NCI-H460 (cell line): ENCODE measurements around a stretch of chr6.

DNA sequence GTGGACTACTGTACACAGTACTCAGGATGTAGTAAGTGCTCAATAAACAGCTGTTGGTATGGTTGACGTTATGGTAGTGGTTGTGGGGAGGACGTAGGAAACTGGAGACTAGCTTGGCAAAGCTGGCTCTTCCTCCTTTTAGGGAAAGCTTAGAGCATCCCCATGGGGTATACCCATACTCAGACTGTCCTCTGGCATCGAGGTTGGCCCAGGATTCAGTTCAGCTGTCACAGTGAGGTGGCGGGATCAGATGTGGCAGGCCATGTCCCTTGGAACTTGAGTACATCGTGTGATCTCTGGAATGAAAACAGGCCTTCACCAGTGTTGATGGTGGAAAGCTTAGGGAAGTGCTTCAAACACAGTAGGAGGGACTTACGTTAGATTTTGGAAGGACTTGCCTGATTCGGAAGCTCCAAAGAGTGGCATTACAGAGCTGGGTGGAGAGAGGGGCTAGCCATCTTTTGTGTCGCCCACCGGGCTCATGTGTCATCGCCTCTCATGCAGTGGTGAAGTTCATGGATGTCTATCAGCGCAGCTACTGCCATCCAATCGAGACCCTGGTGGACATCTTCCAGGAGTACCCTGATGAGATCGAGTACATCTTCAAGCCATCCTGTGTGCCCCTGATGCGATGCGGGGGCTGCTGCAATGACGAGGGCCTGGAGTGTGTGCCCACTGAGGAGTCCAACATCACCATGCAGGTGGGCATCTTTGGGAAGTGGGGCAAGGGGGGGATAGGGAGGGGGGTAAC, 7.1 kb downstream of the VEGFA start:
RAMPAGE:
- cytosol, long total RNA = no peak
- long total RNA = no peak
- nucleus, long total RNA = no peak

DNA sequence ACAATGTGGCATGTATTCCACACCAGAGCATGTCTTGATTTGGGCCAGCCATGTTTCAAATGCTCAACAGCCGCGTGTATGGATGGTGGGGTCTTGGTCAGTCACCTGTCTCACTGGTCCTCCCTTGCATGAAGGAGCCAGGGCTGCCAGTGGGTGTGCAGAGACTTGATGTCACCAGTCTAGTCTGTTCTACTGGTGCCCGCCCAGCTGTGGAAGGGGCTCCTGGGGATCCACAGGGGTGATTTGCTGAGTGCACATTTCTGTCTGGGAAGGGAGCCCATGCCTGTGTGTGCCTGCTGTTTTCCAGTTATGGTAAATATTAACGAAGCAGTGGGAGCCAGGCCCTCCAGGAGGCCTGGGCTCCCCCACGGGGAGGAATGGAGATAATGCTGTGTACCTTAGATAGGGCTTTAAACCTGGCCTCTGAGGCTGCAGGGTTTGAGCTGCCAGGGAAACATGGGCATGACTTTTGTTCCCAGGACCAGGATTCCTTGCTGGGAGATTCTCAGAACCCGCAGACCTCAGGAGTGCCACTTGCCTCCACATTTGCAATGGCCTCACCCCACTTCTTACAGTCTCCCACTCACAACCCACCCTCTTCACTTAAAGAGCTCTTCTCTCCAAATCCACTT, 54.0 kb downstream of the VEGFA start:
RAMPAGE:
- cytosol, long total RNA = no peak
- long total RNA = no peak
- nucleus, long total RNA = no peak

GRCh38 chr6:43890822-43891664, 121.0 kb downstream of the VEGFA start:
RAMPAGE:
- cytosol, long total RNA = no peak
- long total RNA = no peak
- nucleus, long total RNA = no peak

DNA sequence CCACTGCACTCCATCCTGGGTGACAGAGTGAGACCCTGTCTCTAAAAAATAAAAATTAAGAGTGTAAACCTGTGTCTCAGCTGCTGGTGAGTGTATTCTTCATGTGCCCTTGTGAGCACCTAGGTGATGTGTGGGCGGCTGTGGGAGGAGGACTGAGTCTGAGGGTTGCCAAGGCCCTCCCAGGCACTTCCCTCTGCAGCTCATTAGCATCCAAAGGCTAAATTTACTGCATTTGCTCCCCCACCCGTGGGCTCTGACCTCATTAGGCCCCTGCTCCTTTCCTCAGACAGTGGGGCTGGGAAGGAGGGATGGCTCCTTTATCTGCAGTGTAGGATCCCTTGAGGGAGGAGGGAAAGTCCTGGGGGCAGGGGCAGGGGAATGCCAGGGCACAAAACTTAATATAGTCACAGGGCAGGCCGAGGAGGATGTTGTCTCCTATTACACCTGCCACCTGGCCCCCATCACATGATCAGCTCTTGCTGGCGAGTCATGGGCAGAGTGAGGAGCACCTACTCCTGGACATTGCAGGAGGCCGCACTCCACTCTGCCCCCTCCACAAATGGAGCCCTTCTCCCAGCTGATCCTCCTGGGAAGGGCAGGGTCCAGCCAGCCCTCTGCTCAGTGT, 133.3 kb downstream of the MRPL14 start:
RAMPAGE:
- cytosol, long total RNA = no peak
- long total RNA = no peak
- nucleus, long total RNA = no peak

RAMPAGE:
- cytosol, long total RNA = no peak
- long total RNA = no peak
- nucleus, long total RNA = no peak
Measured at GRCh38 chr6:44002357-44003229, 124.7 kb downstream of the MRPL14 start.

RAMPAGE:
- cytosol, long total RNA = no peak
- long total RNA = no peak
- nucleus, long total RNA = no peak
Measured at GRCh38 chr6:44062667-44063245, 64.5 kb downstream of the MRPL14 start.

DNA sequence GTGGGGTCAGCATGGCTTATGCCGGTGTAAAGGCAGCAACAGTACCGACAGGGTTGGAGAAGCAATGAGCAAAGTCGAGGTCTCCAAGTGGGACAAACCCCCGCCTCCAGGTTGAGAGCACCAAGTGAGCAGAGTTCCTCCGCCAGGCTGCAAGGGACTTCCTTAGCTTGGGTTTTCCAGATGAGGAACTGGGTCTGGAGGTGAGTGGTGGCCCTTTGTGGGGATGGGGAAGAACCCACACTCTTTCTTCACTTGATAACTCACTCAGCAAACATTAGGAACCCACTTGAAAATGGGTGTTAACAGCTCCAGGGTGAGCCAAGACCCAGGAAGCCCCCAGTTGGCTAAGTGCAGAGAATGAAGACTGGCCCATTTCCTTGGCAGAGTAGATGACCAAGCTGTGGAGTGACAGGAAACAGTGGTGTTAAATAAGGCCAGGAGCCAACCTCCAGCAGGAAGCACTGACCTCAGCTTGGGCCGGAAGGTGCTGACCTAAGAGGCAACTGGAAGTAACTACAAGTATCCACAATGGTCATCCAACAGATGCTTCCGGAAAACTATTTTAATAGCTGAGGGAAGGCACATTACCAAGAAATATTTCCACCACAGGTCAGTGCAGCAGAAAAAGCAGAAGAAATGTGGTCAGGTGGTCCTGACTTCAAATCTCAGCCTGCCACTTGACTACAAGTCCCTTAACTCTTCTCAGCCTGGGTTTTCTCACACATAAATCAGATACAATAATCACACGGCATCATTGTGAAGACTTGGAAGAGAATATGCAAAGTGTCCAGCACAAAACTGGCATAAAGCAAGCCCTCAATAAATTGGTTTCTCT, 22.7 kb downstream of the MRPL14 start:
RAMPAGE:
- cytosol, long total RNA = no peak
- long total RNA = no peak
- nucleus, long total RNA = no peak

GRCh38 chr6:44126037-44127155, 856 bp downstream of the MRPL14 start:
RAMPAGE:
- cytosol, long total RNA = no peak
- long total RNA = no peak
- nucleus, long total RNA = no peak

DNA sequence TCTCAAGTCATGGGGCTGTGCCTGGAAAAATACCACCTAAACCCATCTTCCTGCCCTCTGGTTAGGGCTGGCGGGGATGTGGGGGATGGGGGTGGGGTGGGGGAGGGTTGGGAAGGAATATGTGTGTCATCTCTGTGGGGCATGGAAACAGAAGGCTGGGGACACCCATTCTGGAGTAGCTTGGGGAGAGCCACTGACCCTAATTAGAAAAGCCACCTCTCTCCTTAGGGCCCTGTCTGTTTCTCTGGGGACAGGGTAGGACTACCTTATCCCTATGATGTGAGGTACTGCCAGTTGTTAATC, 1.3 kb upstream of the SLC29A1 start:
RAMPAGE:
- cytosol, long total RNA = no peak
- long total RNA = no peak
- nucleus, long total RNA = no peak

DNA sequence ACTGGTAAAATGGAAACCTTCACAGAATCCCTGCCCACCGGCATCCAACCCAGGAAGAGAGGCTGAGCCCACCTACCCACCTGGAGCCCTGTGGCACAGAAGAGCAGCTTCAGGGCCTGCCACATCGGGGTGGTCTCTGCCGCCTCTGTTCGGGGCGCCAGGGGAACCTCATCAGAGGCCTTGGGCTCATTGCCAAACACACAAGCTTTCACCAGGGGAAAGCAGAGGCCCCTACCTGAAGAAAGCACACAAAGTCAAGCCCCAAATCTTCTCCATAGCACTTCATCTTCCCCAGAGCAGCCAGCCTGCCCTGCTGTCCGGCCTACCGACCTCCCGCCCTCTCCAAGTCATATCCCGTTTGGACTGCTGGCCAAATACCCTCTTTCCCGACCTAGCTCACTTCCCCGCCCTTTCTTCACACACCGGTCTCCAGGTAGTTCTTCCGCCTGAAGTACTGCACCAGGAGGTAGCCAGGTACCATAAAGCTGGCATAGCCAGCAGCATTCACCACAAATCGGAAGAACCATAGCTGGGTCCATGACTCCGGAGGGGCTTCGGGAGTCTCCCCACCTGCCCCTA, 977 bp downstream of the SLC35B2 start:
RAMPAGE:
- cytosol, long total RNA = no peak
- long total RNA = no peak
- nucleus, long total RNA = no peak

DNA sequence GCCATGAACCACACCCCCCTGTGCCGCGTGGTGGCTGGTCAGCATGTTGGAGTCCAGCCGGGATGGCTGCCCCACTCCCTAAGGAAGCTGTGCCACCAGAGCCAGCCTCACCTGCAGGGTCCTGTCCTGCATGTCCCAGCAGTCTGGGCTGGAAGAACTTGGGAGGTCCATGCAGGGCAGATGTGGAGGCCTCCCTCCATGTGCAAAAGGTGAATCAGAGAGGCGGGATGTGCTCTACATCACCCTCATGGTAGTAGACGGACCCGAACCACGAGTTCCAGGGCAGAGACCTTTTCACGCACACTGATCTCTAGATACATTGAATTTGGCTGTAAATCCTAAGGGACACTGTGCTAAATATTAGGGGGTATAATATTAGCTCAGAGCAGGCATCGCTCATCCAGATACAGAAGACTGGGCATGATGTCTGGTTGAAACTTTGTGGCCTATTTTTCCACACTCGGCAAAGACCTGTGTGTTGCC, 167.6 kb downstream of the CDC5L start:
RAMPAGE:
- cytosol, long total RNA = no peak
- long total RNA = no peak
- nucleus, long total RNA = no peak

RAMPAGE:
- cytosol, long total RNA = no peak
- long total RNA = no peak
- nucleus, long total RNA = no peak
Measured at GRCh38 chr6:45376739-45377160, 984 bp downstream of the SUPT3H start.

DNA sequence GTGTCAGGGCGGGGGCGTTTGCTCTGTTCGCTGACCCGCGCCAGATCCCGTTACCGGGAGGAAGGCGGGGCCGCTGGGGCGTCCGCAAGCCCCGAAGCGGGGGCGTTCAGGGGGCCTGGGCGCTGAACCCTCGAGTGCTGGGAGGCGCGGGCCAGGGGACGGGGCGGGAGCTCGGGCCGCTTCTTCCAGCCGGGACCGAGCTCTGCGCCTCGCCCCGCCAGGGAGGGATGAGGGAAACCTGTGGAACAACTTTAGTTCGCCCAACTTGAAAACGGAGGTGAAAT, 45.9 kb upstream of the SUPT3H start:
RAMPAGE:
- cytosol, long total RNA = no peak
- long total RNA = no peak
- nucleus, long total RNA = no peak

DNA sequence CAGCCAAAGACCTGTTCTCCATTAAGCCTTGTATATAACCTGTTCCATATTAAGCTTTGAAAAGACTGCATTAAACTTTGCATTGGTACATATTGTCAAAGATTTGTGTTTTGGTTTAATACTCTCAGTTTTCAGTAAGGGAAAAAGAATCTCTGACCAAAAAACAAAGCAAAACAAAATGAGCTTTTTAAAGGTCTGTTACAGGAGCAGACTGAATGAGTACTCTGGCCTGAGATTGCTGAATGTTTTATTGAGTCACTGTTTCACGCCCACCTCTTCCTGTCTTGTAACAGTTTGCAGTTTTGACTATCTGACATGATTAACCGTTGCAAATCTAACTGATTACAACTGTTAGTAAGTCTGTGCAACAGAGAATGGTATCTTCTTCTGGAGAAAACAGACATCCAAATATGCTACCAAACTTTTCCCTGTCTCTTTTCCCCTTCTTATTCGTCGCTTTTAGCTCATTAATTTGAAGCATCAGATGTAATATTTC, 59.0 kb upstream of the SUPT3H start:
RAMPAGE:
- cytosol, long total RNA = no peak
- long total RNA = no peak
- nucleus, long total RNA = no peak

DNA sequence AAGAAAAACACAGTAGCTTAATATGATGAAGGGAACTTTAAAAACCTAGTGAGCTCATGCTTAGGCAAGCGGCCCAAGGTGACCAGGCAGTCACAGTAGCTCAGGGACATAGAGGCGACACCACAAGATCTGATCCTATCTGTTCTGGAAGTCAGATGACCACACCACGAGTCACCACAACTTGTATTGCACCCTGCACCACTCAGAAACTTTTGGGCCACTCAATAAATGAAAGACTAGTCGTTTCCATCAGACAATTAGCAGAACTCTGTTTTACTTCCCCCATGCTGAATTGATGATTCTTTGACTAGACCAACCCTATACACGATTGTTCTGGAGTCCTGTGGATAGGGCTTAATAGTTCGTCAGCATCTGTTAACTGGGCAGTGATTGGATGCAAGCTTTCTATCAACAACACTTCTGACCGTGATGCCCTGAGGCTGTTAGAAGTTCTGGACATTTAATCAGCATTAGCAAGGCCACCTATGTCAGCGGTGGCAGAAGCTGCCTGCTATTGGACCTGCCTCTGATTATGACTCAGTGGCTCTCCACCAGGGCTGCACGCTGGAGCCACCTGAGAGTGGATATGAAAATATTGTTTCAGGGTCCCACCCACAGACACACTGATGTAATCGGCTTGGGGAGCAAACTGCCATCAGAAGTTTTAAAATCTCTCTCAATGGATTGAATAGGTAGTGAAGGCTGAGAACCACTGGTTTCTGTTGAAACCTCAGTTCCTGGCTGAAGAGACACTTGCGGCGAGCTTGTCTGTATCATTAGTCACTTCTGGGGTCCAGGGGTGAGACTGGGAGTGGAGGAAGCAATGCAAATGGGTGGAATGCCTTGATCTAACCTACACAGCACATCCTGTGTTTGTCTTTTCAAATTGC, 4.6 kb downstream of the CLIC5 start:
RAMPAGE:
- cytosol, long total RNA = no peak
- long total RNA = no peak
- nucleus, long total RNA = no peak

DNA sequence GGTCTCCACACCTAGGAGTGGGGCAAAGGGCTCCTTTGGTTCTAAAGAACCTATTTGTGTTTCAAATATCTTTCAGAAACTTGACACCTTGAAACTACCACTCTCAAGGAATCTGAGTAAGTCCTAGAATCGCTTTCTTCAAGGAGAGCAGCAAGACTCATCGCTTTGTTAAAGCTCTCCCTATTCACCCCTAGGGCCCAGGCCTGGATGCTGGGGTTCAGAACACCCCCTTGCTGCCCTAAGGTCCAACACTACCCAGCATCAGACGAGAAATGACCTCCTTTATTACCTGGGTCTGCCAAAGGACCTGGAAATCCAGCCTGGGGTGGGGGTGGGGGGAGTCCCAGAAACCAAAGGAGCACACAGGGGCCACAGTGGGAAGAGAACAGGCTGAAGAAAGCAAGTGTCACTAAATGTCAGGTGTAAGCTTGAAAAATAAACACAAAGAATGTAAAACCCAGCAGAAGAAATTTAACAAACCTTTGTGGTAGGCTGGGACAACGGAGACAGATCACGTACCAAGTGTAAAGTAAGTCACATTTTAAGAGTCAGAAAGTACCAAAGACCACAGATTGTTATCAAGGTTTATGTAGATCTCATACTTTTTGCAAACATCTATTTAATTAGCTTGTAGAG, 1.8 kb downstream of the CLIC5 start:
RAMPAGE:
- cytosol, long total RNA = no peak
- long total RNA = no peak
- nucleus, long total RNA = no peak

RAMPAGE:
- cytosol, long total RNA = no peak
- long total RNA = no peak
- nucleus, long total RNA = no peak
Measured at GRCh38 chr6:46014349-46014972, 1.2 kb downstream of the CLIC5 start.

DNA sequence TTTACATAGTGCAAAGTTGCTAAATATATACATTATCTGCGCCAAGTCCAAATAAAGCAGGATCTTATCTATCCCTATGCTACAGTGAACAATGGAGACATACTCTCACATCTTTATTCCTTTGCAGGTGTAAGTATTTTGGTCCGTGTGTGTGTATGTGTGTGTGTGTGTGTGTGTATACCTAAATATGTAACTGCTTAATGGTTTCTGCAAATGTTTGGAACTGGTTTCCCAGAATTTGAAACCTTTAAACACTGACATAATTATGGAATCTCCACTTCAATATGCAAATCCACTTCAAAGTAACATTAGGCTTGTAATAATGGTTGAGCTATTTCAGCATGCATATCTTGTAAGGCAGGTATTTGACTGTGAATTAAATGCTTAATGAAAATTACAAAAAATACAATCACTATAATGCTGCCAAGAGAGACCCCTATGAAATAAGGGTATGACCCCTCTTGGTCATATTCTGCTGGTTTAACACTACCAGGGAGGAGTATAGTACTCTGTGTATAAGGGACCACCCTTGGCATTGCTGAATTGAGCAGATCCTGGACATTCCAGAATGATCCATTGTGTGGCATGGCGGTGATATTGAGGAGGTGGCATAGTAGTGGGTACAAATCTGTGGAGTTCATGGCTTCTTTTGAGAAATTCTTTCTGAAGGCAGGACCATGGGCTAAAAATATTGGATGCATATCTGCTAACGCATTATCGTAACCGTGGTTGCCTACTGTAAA, 9.6 kb downstream of the ENPP5 start:
RAMPAGE:
- cytosol, long total RNA = no peak
- long total RNA = no peak
- nucleus, long total RNA = no peak

DNA sequence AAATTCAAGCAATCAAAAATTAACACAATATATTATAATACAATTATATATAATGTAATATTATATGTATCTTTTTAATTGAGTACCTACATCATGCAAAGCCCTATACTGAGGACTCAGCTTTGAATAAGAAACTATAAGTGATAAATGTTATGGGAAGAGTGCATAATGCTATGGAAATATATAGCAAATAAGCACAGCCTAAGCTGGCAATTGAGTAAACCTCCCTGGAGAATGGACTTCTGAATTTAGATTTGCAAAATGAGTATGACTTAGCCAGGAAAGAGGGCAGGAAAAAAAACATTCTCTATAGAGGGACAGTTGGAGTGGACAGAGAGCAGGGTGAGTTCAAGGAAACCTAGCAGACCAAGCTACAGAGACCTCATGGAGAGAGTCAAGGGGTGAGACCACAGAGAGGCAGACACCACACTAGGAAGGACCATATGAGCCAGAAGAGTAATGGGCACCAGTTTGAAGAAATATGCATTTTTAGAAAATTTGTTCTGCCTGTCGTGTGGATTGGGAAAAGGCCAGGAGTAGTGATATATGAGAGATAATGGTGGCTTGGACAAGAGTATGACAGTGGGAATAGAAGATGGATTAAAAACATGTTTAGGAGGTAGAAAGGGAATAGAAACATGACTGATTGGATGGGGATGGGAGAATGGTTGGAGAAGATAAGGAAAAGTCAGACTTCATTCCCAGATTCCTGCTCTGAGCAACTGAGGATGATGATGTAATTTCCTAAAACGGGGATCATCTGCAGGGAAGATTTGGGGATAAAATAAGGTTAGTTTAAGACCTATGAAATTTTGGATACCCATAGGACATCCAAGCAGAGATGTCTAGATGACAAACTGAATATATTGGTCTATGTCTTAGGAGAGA, 15.5 kb upstream of the TDRD6 start:
RAMPAGE:
- cytosol, long total RNA = no peak
- long total RNA = no peak
- nucleus, long total RNA = no peak

GRCh38 chr6:46733425-46733950, 1.7 kb downstream of the PLA2G7 start:
RAMPAGE:
- cytosol, long total RNA = no peak
- long total RNA = no peak
- nucleus, long total RNA = no peak